Kidney (tissue), 2 donors: ENCODE data around the genes GPR149 and MME.

- PRO-cap: no peak
- RRBS: 100% methylated on average over 1 of the region's 5 CpGs
These were observed 14.3 kb downstream of the ARHGEF26 start for GRCh38 chr3:154135389-154136006.

- PRO-cap: no peak
- RRBS: no CpG with 5 or more reads among the region's 3 CpGs
These were observed 18.9 kb downstream of the ARHGEF26 start for GRCh38 chr3:154139889-154140633.

DNA sequence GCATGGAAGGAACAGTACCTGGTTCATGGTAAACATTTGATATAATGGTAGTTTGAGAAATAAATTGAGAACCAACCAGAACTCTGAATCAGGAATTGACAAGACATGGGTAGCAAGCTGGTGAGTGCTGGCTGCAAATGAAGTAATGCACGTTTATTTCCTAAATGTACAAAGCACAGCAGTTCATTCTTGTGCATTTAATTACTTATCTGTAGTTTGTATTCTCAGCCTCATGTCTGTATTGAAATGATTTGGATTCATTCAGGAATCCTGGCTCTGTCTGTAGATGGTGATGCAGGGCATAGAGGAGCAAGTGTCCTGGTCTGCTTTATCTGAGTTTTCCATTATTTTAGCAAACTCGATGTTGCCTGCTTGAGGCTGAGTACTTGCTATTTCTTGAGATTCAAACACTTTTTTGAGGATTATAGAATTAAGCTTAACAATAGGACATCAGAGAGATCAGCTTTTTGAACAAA lies 23.2 kb downstream of the ARHGEF26 start:
- PRO-cap: no peak
- RRBS: no CpG with 5 or more reads among the region's 2 CpGs

- PRO-cap: no peak
- RRBS: no CpG with 5 or more reads among the region's 5 CpGs
These were observed at the start of gene GPR149 for GRCh38 chr3:154429968-154430309. Gene GPR149, minus strand, starts transcription at chr3:154430190.

GRCh38 chr3:155079408-155080686 lies at the start of gene MME:
Gene MME, plus strand, starts transcription at chr3:155080319.
- PRO-cap: bidirectional peak, plus-strand start at chr3:155080066, minus-strand start at chr3:155079900
- RRBS: 2% methylated on average over 15 of the region's 77 CpGs

DNA sequence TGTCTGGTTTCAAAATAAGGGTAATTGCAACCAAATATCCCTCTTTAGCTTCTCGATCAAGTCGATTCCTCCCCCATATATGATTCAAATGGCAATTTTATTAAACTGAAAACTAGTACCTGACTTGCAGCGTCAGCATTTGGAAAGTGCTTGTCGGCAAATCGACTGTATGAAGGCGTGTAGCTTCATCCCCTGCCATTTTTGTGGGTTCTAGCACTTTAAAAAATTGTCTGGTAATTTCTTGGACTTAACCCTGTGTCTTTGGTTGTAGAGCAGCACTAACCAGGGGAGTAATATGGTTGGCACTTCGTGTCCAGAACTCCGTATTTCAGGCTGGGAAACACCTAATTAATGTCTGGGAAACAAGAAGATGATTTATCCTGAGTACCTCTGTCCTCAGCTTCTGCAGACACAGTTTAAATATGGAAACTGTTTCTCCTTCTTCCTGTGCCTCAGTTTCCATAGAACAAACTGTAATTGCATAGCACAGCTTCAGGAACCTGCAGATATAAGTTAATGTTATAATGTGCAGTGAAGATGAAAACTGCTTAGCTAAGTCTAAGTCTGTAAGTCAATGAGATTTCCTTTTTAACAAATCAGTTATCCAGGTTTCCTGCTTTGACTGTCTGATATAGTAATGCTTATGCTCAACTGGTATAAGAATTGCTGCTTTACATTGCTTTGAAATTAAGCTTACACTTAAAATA lies 731 bp downstream of the MME start:
- PRO-cap: no peak
- RRBS: no CpG with 5 or more reads among the region's 8 CpGs

DNA sequence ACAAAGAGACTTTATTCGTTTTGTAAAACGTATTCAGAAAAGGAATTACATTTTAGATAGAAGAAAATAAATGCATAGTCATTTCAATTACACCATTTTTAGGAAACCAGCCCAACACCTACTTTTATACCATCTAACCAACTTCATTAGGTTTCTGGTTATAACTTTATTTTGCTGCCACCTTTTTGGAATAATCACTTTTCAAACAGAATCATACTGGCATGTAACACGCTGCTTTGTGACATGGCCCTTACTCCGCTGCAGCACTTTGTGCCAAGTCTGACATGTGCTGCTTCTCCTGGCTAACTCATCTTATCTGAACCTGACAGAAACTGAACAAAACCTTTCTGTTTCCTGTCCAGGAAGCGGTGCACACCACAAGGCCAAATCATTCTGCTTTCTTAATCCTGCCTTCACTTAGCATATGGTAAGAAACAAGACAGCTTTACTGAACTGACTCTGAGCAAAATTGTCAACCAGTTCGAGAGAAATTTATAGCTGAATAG lies 41.3 kb upstream of the STRIT1 start:
- PRO-cap: no peak
- RRBS: no CpG with 5 or more reads among the region's 6 CpGs

- PRO-cap: no peak
- RRBS: no CpG with 5 or more reads among the region's 4 CpGs
These were observed 168.4 kb upstream of the STRIT1 start for GRCh38 chr3:155461763-155462381.

DNA sequence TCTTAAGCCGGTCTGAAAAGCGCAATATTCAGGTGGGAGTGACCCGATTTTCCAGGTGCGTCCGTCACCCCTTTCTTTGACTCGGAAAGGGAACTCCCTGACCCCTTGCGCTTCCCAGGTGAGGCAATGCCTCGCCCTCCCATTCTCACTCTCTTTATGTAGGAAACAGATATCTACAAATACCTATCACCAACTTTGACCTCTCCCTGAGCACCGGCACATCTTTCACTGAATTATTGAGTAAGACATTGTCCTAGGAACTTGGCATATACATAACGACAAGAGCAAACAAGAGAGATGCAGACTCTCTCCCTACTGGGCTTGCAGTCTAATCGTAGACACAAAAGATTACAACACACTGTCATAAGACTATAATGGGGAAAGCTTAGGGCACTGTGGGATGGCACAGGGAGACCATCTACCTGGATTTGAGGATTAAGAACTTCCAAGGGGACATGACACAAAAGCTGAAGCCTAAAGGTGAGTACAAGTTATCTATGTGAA lies 218.6 kb upstream of the STRIT1 start:
- PRO-cap: no peak
- RRBS: no CpG with 5 or more reads among the region's 11 CpGs

DNA sequence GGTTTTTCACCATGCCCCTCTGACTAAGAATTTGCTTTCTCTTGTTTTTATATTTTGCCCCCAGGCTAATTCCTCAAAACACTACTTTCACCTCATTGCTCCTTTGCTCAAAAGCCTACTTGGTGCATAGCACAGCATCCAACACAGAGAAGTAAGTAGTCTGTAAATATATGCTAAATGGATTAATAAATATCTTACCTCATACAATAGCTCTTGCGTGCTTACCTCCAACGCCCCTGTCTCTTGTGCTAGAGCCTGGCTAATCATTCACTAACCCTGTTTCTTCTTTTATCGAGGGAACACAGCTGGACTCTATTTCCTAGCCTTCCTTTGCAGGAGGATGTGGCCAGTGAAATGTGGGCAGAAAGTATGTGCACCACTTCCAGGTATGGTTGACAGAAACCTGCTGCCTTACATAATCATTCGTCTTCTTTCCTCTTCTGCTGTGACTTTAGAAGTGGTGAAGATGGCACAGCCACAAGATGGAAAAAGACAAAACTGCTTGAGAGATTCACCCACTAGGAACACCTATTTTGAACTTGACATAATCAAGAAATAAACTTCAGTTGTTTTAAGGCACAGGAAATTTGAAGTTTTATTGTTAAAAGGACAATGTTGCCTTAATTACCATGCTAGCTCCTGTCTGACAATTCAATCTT lies 189.8 kb downstream of the PLCH1 start:
- PRO-cap: no peak
- RRBS: no CpG with 5 or more reads among the region's 4 CpGs

DNA sequence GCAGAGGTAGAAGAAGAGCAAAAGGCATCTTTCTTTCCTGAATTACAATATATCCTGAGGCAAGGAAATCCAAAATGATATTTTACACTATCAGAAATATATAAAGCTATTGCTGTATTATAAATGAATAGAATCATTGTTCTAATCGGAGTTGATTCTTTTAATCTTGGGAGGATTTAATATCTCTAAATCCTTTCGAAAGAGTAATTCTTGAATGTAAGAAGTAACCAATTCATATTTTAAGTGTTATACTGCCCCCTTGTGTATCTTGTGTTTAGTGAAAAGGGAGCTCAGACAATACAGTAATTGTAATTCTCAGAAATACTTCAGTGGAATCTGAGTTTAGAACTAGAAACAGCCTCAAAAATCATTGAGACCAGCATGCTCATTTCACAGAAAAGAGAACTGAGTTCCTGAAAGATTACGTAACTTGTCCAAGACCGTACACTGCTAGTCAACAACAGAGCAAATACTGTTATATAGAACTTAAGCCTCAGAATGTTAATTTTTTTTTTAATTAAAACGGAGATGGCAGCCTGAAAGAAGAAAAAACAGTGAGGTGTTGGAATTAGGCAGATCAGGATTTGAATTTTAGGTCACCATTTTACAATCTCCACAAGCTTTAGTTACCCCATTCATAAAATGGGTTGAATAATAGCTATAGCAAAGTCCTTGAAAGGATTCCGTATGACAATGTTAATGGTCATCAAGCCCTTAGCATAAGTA lies 42.9 kb downstream of the PLCH1 start:
- PRO-cap: no peak
- RRBS: no CpG with 5 or more reads among the region's 6 CpGs

- PRO-cap: no peak
- RRBS: no CpG with 5 or more reads among the region's 1 CpG
These were observed 37.2 kb downstream of the GMPS start for GRCh38 chr3:155907544-155908197.

DNA sequence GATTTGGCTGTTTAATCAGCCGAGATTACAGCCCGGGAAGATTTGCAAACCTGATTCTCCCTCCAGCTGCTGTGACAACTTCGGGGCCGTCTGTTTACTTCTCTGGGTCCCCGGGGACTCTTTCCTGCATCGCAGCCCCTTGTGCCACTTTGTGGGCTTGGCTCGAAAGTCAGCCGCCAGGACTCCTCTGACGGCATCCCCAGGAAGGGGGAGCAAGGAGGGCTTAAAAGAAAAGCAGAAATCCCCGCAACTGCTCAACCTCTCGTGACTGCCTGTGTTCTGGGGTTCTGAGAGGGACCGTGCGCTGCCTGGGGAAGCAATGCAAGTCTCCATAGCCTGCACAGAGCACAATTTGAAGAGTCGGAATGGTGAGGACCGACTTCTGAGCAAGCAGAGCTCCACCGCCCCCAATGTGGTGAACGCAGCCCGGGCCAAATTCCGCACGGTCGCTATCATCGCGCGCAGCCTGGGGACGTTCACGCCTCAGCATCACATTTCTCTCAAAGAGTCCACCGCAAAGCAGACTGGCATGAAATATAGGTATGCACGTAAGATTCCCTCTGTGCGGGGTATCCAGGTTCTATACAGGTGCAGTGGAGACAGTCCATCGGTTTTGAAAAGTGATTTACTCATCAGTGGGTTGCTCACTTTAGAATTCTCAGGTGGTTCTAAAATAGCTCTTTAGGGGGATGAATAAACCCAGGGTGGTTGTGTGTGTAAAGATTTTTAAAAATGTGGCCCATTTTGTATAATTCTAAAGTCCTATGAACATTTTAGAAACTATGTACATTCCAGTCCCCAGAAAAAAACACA lies 171.4 kb downstream of the KCNAB1 start:
- PRO-cap: no peak
- RRBS: 2% methylated on average over 6 of the region's 30 CpGs

- PRO-cap: no peak
- RRBS: no CpG with 5 or more reads among the region's 10 CpGs
These were observed 99.1 kb downstream of the SSR3 start for GRCh38 chr3:156455692-156456263.

DNA sequence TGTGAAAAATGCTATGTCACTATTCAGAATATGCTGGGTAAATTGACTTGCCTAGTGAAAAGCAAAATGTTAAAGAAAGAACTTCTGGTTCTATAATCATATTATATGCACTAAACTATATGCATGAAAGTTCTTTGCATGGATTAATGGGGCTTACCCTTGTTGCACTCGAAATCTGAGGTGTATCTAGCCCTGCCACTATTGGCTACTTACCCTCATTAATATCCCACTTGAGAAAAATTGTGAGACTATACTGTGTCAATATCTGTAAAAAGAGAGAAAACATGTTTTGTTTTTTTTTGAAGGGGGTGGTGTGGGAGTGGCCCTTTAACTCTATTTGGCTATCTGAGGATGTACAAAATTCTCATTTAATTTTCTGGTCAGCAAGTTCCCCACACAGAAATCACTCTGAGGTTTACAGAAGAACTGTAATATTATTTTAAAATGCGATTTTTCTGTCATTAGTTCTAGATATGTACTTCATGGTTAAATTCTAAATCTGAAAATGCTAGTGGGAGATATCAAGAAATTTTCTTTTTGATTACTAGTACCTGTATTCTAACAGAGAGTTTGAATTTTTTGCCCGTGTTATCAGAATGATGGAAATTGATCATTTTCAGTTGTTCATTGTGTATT lies 16.9 kb downstream of the SSR3 start:
- PRO-cap: no peak
- RRBS: no CpG with 5 or more reads among the region's 3 CpGs

DNA sequence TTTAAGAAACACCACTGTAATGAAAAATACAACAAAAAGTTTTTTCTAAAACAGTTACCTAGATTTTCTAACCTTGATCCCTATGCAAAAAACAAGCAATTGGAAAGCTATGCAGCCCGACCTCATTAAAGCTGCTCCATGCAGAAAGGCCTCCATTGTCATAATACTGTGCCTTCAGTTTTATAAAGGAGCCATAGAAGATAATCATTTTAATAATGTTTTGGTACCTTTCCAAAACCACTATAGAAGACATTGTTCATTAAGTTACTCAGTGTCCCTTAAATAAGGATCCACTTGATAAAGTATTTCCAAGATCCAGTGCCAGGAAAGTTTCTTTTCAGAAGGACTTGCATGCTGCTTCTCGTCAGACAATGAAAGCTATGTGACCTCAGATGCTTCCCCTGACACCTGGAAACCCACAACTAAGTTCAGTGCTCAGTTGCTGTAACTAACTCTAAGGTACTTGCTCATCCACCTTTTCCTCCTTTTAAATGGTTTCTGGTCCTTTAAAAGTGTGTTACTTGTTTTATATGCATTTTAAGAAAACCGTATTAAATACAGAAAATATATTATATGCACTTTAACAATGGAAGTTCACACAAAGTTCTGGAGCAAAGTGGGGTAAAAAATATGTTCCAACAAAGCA lies 7.3 kb downstream of the SSR3 start:
- PRO-cap: no peak
- RRBS: no CpG with 5 or more reads among the region's 3 CpGs

DNA sequence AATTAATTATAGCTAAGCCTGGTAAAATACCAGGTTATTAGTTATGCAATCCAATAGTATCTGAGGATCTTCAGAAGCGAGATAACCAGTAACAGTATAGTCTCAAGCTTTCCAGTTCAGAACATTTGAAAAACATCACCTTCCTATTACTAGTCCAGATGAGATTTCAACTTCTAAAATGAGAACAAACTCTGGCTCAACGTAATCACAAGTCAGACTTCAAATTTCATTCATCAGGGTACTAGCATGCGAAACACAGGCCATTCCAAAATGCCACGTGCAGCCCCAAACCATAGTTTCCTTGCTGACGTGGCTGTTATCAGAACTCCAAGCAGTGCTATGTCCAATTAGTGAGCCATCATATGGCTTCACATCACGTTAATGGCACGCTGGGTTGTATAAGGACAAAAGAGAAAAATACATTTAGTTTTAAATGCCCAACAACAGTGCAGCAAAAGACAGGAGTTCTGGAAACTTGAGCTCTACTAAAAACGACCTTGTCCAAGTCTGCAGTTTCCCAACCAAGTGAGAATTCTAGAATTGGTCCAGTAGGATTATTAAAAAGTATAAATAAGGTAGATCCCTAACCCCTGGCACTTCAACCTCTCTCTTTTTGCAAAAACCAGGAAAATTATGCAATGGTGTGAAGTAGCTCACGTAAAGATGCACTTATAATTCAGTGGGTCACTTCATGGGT lies 915 bp downstream of the SSR3 start:
- PRO-cap: no peak
- RRBS: no CpG with 5 or more reads among the region's 9 CpGs

GRCh38 chr3:156675866-156675969 lies 1.3 kb downstream of the TIPARP start:
- PRO-cap: bidirectional peak, plus-strand start at chr3:156676074, minus-strand start at chr3:156675909
- RRBS: no CpG with 5 or more reads among the region's 1 CpG

DNA sequence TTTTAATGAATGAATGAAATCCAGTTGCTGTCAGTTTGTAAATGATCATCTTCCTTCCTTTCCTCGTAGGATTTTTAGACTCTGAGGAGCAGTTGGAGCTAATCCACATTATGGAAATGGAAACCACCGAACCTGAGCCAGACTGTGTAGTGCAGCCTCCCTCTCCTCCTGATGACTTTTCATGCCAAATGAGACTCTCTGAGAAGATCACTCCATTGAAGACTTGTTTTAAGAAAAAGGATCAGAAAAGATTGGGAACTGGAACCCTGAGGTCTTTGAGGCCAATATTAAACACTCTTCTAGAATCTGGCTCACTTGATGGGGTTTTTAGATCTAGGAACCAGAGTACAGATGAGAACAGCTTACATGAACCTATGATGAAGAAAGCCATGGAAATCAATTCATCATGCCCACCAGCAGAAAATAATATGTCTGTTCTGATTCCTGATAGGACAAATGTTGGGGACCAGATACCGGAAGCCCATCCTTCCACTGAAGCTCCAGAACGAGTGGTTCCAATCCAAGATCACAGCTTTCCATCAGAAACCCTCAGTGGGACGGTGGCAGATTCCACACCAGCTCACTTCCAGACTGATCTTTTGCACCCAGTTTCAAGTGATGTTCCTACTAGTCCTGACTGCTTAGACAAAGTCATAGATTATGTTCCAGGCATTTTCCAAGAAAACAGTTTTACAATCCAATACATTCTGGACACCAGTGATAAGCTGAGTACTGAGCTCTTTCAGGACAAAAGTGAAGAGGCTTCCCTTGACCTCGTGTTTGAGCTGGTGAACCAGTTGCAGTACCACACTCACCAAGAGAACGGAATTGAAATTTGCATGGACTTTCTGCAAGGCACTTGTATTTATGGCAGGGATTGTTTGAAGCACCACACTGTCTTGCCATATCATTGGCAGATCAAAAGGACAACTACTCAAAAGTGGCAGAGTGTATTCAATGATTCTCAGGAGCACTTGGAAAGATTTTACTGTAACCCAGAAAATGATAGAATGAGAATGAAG lies 3.5 kb downstream of the TIPARP start:
- PRO-cap: no peak
- RRBS: no CpG with 5 or more reads among the region's 7 CpGs

GRCh38 chr3:156725533-156726203 lies 51.3 kb downstream of the TIPARP start:
- PRO-cap: no peak
- RRBS: no CpG with 5 or more reads among the region's 6 CpGs